Epithelial cell of esophagus (primary cell): Measurements from ENCODE around the genes HUS1B and SERPINB1.

GRCh38 chr6:329852-330586 is 37.7 kb downstream of the DUSP22 start:
- RRBS = no CpG with 5 or more reads among the region's 15 CpGs

DNA sequence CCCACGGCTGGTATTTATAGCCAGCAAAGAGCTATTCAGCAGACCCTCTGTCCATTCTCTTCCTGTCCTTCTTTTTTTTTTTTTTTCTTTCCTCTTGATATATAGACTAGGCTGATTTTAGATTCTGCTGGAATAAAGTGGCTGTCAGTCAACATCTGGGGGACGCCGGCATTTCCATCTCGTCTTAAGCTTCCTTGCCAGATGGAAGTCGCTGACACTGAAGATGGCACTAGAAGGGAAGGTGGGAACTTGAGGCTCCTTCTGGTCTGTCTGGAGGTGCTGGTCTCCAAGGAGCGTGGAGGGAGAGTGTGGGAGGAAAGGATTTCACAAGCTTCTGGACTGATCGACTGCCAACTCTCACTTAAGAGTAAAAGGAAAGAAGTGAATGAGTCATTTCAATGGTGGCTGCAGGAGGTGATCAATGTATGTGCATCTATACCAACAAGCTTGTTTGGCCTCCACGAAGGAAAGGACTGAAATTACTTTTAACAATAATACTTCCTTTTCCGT is 40.3 kb downstream of the DUSP22 start:
- RRBS = no CpG with 5 or more reads among the region's 9 CpGs

GRCh38 chr6:387218-387937 is 4.2 kb upstream of the IRF4 start:
- RRBS = no CpG with 5 or more reads among the region's 16 CpGs

- RRBS = no CpG with 5 or more reads among the region's 9 CpGs
Observed at GRCh38 chr6:399568-400290, 8.2 kb downstream of the IRF4 start.

- RRBS = no CpG with 5 or more reads among the region's 3 CpGs
Observed at GRCh38 chr6:473208-473618, 81.7 kb downstream of the IRF4 start.

- RRBS = 95% methylated on average over 11 of the region's 31 CpGs
Observed at GRCh38 chr6:656822-657326, at the start of gene HUS1B. Gene HUS1B, minus strand, starts transcription at chr6:657100.

DNA sequence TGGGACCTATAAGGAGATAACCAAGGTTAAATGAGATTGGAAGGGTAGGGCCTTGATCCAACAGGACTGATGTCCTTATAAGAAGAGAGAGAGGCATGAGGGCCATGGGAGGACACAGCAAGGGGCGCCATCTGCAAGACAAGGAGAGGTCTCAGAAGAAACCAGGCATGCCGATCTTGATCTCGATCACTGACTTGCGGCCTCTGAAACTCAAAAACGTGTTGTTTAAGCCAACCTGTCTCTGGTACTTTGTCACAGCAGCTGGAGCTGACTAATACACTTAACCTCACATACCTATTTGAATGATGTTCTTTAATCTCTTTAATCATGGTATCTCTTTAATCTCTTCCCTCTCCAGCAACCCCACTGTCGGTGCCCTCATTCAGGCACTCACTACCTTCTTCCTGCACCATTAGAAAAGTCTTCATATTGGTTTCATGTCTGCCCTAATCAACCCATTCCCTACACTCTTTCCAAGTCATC is 26.5 kb upstream of the EXOC2 start:
- RRBS = no CpG with 5 or more reads among the region's 6 CpGs

DNA sequence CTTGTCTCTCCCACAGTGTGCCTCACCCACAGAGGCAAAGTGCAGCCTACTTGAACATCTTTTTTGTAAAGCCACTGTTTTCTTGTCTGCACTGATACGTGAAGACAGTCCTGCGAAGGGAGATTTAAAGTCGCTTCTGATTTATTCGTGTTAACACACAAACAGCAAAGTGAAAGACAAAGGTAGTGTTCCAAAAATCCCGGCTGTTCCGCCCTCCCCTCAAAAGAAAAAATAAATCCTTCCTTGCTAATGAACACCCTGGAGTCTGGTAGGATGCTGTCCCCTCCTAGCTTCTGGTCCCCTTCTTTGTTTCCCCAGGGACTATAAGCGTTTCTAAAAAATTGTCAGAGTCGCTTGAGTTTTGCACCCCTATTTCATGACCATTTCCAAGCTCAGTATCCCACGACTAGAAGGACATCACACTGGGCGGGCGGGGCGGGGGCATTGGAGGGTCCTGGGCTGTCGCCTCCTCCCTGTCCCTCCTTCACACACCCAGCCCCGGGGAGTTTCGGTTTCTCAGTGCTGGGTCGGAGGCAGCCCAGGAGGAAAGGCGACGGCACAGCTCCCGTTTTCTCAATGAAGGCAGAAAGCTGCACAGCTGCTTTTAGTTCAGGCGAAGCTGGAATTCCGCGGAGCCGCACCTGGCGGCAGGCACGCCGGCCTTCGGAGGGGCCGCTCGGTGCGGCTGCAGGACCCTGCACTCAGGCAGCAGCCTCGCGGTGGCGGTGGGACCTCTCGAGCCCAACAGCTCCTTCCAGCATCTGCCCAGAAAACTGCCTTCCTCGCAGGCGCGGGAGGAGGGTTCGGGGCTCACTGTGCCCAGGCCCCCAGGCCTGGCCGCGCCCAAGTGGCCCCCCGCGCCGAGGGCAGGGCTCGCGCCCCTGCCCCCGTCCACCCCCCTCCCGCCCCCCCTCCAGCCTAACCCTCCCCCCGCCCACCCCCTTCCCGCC is 4.4 kb downstream of the FOXQ1 start:
- RRBS = no CpG with 5 or more reads among the region's 49 CpGs

GRCh38 chr6:1612289-1612739 is 2.6 kb downstream of the FOXC1 start:
- RRBS = no CpG with 5 or more reads among the region's 9 CpGs

GRCh38 chr6:1613841-1614755 is 4.4 kb downstream of the FOXC1 start:
- RRBS = 2% methylated on average over 42 of the region's 94 CpGs

GRCh38 chr6:1614756-1615116 is 5.0 kb downstream of the FOXC1 start:
- RRBS = 6% methylated on average over 6 of the region's 44 CpGs

- RRBS = 10% methylated on average over 28 of the region's 92 CpGs
Observed at GRCh38 chr6:1619475-1620434, 10.0 kb downstream of the FOXC1 start.

GRCh38 chr6:2442107-2442417 is 196.7 kb upstream of the GMDS start:
- RRBS = no CpG with 5 or more reads among the region's 1 CpG

DNA sequence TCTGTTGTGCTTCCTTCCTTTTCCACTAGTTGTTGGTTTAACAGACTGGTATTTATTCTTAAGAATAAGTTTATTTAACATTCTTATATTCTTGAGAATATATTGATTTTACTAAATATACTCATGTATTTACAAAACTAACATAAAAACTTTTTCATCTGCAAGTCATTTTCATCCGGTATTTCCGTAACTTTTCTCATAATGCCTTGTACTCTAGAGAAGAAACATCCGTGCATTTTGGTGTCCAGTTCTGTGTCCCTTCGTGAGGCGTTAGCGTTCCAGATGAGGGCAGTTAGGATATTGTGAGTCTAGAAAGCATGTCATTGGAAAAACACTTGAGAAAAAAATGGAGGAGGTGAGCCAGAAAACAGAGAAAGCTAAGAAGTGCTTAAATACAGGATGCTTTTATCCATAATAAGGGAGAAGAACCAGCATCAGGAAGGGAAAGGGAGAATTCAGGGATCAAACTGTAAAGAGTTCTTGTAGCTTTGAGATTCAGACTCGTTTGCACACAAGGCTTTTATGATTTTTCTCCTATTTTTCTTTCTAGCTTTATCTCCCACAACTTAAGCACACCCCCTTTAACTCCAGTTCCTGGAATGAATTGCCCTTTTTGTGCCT is 1.8 kb downstream of the WRNIP1 start:
- RRBS = no CpG with 5 or more reads among the region's 7 CpGs

DNA sequence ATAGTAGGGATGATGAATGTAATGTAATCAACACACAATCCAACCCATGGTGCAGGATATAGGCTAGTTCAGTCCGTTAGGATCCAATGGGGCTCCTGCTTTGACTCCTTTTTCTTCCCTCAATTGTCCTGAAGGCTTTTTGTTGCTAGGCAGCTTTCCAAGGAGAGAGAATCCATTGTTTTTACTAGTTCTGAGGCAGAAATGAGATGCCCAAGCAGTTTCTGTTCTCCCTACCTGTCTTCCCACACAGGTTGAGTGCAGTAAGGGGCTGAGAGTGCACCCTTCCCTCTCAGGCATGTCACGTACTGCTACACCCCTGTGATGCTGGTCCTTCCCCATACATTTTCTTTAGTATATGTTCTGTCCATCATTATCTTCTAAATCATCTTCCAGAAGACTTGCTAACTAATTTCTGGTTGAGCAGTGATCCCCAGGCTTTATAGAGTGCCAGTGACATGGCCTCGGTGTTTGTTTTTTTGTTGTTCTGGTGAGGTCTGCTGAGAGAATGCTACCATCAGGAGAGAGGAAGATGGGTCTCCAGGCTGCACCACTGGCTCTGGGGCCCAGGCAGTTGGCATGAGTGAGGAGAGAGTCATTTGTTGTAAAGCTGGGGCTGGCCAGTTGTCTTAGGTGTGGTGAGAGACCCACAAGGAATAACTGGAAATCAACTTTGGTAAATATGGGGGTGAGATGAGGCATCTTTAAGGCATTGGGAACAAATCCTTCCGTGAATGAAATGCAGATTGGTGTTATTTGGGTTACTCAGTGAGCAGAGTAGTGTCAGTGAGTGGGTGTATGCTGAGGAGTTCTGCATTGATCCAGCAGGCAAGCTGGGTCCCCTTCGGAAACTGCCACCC is 12.4 kb downstream of the WRNIP1 start:
- RRBS = no CpG with 5 or more reads among the region's 5 CpGs

DNA sequence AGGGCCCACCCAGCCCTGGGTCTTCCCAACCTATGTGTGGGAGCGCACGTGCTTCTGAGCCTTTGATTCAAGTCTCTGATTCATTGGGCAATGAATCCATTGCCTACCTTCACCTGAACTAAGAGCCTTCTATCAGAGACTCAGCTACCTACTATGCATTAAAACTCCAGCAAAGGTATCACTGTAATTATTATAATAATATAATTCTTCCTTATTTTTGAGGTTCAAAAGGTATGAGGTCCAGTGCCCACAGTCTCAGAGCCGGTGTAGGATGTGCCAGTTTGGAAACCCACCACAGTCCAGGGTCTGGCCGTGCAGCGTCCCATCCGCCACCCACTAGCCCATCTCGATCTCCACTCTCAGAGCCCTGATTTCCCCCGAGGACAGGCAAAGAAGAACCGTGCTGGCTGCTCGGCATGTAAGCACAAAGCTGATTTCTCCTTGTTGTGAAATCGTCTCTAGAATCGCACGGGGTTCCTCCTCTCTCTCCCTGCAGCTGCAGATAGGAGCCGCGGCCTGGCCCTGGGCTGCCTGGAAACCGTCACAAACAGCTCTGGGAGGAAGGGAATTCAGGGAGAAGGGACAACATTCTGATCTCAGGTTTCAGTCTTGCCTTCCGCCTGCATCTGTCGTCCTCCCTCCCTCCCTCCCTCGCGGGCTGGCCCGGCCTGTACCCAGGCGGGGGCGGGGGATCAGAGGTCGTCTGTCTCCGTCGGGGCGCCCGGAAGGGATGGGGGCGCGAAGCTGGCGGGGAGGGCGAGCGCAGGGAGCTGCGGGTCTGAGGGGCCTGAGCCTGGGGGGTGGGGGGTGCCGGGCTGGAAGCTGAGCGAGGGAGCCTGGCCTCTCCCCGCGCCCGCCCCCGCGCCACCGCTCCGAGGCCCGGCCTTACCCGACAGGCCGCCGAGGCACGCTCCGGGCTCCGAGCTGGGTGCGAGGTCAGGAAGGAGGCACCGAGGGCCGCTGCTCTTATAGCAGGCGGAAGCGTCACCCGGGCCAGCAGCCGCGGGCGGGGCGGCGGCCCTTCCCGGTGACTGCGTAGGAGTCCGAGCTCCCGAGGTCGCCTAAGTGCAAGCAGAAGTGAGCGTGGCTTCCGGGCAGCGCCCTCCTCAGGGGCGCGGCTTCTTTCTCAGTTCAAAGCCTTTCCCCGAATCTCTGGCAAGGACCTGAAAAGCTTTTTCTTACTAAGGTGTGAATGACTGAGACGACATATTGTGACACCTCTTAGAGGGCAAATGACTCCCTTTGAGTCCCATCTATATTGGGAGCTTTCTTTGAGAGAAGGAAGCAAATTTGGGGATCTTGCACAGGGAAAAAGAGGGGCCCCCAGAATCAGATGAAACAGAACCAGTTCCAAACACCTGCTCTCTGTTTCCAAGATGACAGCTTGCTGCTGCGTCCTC is at the start of gene SERPINB1:
TSS of gene SERPINB1 (minus strand) at position 941 of the 1,400 bp plus-strand sequence.
- RRBS = 3% methylated on average over 40 of the region's 74 CpGs

- RRBS = no CpG with 5 or more reads among the region's 20 CpGs
Observed at GRCh38 chr6:2854772-2855615, 13.3 kb upstream of the SERPINB1 start.

- RRBS = no CpG with 5 or more reads among the region's 4 CpGs
Observed at GRCh38 chr6:2862544-2863446, 21.1 kb upstream of the SERPINB1 start.

- RRBS = no CpG with 5 or more reads among the region's 24 CpGs
Observed at GRCh38 chr6:2891654-2892363, 11.3 kb downstream of the SERPINB9 start.

- RRBS = no CpG with 5 or more reads among the region's 25 CpGs
Observed at GRCh38 chr6:2900088-2901417, 2.6 kb downstream of the SERPINB9 start.